Ishikawa (cell line): ENCODE measurements around the genes ENO4 and EMX2.

GRCh38 chr10:114145488-114145866 lies 28.5 kb downstream of the CCDC186 start:
- RRBS: no CpG with 5 or more reads among the region's 3 CpGs

DNA sequence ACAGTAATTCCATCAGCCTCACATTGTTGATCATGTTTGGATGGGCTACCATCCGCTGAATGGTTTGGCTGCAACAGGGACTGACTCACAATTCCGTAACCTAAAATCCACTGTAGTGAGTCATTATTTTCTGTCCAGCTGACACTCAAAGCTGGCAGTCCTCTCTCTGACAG lies 32.7 kb downstream of the VWA2 start:
- RRBS: no CpG with 5 or more reads among the region's 2 CpGs

GRCh38 chr10:114498610-114499211 lies 94.4 kb upstream of the AFAP1L2 start:
- RRBS: no CpG with 5 or more reads among the region's 2 CpGs

DNA sequence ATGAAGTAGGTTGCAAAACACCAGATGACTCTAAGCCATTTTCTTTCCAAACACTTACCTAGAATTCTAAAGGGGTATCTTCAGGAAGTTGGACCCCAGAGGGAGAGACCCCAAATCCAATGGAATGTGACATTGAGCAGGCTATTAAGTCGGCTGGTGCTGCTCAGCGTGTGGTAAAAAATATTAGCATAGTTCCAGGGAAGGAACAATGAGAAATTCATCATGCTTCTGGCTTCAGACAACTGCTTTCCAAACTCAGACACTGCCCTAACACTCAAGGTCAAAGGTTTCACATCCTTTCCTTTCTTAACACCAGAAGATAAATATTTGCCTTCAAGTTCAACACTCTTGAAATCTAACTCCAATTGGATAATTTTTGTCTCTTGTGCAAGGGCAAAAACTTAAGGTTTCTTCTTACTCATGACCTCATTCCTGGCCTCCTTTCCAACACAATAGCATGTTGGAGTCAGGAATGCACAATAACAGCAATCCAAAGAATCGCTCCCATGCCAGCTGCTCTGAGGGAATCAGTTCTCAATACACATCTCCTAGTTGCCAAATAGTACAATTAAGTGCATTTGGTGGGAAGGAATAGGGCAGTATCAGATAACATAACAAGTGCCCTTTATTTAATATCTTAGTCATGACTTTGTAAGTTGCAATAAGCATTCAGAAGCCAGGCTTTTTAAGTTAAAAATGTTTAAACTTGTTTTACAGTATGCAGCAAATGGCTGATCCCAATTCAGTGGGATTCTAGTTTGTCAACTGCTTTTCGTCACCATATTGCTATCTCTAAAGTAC lies 100.9 kb upstream of the AFAP1L2 start:
- RRBS: no CpG with 5 or more reads among the region's 4 CpGs

GRCh38 chr10:114526137-114527493 lies 122.3 kb upstream of the AFAP1L2 start:
- RRBS: no CpG with 5 or more reads among the region's 30 CpGs

DNA sequence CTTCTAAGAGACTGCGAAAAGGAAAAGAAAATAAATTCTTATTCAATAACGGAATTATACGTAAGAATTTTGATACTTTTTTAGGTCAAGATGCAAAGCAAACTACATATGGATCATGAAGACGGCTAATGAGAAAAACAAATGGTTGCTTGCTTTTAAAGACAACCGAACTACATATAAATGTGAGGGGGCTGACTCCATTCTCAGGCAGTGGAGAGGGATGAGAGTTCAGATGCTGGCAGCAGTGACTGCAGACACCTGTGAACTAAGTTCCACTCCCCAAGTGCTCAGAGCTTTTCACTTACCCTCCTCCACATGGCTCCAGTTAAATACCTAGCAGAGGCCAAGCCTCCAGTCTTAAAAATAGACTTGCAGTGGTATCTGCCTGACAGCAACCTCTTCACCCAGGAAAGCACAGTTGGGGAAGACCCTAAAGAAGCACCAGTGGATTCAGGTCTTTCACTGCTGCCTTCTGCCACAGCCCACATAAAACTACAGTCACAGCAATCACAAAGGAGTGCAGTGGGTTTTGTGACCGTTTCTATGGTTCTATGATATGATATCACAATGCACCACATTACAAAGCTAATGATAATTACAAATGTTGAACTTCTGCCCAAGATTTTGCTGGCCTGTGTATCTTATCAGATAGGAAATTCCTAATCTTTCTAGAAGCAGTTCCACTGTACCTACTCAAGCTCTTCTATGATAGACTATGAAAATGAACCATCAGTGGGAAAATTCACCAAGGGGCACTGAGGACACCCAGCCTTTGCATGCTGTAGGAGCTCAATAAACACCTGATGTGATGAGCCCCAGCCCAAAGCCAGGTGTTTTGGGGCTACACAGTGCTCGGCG lies 3.2 kb upstream of the ABLIM1 start:
- RRBS: no CpG with 5 or more reads among the region's 8 CpGs

- RRBS: no CpG with 5 or more reads among the region's 7 CpGs
These were observed 56.2 kb upstream of the ABLIM1 start for GRCh38 chr10:114714094-114714861.

- RRBS: no CpG with 5 or more reads among the region's 9 CpGs
These were observed 57.2 kb upstream of the ABLIM1 start for GRCh38 chr10:114715054-114715827.

- RRBS: no CpG with 5 or more reads among the region's 6 CpGs
These were observed 54.4 kb upstream of the FHIP2A start for GRCh38 chr10:114767158-114767573.

DNA sequence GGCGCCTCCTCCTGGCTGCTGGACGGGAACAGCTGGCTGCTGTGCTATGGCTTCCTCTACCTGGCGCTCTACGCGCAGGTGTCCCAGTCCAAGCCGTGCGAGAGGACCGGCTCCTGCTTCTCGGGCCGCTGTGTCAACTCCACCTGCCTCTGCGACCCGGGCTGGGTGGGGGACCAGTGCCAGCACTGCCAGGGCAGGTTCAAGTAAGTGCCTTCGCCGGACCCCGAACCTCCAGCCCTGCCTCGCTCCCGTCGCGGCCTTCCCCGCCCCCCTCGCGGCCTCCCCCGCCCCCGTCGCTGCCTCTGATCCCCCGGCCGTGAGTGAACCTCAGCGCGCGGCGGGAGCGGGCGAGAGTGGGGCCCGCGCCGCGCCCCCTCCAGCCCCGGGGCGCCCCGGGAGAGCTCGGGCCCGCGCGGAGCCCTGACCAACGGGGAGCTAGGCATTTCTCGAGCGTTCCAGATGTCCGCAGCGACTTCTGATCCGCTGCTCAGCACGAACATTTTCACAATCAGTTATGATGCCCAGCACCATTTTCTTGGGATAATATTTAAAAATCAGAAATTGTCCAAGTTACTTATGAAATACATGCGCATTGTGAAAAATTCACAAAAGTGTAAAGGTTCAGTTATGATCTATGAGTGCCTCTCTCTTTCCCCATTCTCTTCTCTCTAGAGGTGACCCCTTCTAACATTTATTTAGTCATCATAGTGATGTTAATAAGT lies 837 bp downstream of the ATRNL1 start:
- RRBS: 2% methylated on average over 29 of the region's 52 CpGs

- RRBS: no CpG with 5 or more reads among the region's 5 CpGs
These were observed 201.4 kb downstream of the GFRA1 start for GRCh38 chr10:116071485-116072087.

DNA sequence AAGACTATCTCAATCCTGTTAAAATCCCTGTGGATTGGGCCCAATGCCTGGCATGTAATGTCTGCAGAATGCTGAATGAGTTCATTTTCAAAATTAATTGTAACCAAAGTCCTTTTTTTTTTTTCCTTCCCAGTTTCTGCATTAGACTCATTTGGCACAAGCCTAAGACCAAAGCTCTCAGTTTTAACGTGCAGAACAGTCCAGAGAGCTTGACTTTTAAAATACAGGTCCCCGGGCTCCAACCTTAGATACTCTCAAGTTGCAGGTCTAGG lies 105.6 kb downstream of the GFRA1 start:
- RRBS: no CpG with 5 or more reads among the region's 2 CpGs

- RRBS: no CpG with 5 or more reads among the region's 6 CpGs
These were observed 1.0 kb downstream of the CCDC172 start for GRCh38 chr10:116325274-116325672.

GRCh38 chr10:116829991-116830548 lies 19.2 kb upstream of the ENO4 start:
- RRBS: no CpG with 5 or more reads among the region's 5 CpGs

DNA sequence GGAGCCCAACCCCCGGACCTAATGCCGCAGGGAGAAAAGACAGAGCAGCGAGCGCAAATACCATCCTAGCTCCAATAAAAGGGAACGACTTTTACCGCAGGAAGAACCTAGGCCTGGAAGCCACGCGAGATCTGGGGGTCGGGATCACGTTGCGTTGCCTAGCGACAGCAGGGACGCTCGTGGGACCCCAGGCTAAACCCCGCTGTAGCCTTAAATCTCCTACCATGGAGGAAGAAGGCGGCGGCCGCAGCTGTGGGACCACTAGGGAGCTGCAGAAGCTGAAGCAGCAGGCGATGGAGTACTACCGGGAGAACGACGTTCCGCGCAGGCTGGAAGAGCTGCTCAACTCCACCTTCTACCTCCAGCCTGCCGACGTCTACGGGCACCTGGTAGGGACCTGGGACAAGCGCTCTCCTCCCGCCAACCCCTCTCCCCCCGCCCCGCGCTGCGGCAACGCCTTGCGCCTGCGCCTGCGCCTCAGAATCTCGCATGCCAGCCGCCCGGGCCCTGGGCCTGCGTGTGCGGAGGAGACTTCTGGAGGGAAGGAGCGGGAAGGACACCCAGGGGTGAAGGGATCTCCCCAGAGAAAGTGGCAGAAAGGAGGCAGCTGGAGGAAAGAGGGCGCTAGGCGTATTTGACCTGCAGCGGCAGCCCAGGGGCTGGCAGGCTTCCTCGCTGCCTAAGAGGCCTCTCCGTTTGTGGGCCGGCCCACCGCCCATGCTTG lies at the start of gene ENO4:
Gene ENO4, plus strand, starts transcription at position 157 of the 724 bp plus-strand sequence.
- RRBS: no CpG with 5 or more reads among the region's 50 CpGs

DNA sequence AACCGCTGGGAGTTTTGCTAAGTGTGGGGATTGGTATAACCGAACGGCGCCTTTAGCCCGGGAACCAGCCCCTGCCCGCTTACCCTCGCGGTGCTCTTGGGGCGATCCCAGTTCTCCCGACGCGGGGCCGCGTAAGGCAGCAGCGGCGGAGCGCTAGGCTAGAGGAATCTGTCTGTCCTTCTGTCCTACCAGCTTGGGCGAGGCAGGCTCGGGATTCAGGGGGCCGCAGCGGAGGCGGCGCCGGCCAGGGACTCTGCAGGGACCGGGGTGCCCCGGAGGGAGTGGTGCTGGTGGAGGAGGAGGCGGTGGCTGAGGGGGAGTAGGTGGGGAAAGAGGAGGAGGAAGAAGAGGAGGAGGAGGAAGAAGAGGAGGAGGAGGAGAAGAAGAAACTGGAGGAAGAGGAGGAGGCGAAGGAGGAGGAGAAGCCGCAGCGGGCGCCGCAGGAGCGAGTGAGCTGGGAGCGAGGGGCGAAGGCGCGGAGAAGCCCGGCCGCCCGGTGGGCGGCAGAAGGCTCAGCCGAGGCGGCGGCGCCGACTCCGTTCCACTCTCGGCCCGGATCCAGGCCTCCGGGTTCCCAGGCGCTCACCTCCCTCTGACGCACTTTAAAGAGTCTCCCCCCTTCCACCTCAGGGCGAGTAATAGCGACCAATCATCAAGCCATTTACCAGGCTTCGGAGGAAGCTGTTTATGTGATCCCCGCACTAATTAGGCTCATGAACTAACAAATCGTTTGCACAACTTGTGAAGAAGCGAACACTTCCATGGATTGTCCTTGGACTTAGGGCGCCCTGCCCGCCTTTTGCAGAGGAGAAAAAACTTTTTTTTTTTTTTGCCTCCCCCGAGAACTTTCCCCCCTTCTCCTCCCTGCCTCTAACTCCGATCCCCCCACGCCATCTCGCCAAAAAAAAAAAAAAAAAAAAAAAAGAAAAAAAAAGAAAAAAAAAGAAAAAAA lies at the start of gene EMX2:
Gene EMX2, plus strand, starts transcription at position 733 of the 952 bp plus-strand sequence.
- RRBS: 2% methylated on average over 10 of the region's 64 CpGs

- RRBS: no CpG with 5 or more reads among the region's 16 CpGs
These were observed 73.8 kb upstream of the PRLHR start for GRCh38 chr10:118669115-118669880.

- RRBS: 87% methylated on average over 1 of the region's 12 CpGs
These were observed 78.0 kb upstream of the PRLHR start for GRCh38 chr10:118673315-118673947.

GRCh38 chr10:119030660-119031658 lies 1.4 kb downstream of the NANOS1 start:
- RRBS: no CpG with 5 or more reads among the region's 39 CpGs

DNA sequence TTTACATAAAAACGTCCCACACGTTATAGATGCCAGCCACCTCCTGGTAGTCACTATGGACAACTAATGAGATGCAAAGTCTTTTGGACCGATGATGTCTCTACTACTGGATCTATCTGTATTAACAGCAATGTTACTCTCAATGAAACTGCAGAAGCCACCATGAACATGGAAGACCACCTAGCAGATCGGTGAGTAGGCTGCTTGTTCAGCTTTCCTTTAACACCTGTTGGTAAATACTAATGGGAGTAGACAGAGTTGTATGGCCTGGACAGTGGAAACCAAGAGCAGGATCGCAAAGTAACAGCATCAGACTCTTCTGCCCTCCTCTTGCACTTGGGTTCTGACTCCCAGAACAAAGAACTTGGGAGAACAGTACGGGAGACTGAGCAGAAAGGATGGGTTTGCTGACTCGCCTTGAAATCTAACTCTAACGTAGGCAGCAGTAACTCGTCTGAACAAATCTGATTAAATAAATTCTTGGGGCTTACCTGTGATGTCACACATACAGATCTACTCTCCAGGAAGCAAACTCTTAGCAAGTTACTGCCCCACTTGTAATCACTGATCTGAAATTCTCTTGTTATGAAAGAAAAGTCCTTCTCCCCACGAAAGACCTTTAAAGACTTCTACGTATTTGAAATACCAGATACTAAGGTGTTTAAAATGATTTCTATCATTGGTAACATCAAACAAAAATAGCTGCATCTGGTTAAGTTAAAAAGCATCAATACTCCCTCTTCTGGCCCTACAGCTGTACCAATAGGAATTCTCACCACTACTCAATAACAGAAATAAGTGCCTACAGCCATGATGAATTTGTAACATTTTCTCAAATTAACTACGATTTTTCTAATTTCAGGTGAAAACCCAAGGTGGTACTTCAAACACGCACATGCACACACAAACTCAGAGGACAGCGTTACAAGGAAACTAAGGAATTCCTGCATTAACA lies 4.7 kb downstream of the NANOS1 start:
- RRBS: no CpG with 5 or more reads among the region's 14 CpGs